ENCODE results near the gene FBN2.

- PRO-cap, result no peak
These were observed at the start of gene FBN2 for GRCh38 chr5:128538077-128538870. Gene FBN2 (minus strand): TSS chr5:128538245.

GRCh38 chr5:129440348-129441102, 19.6 kb upstream of the ADAMTS19 start:
- PRO-cap, result no peak

- PRO-cap, result no peak
These were observed 2.0 kb downstream of the ADAMTS19 start for GRCh38 chr5:129461987-129462627.

- PRO-cap, result no peak
These were observed 1.5 kb upstream of the CHSY3 start for GRCh38 chr5:129902680-129903161.

GRCh38 chr5:131171456-131171895, 732 bp downstream of the LYRM7 start:
- PRO-cap, result no peak

- PRO-cap, result no peak
These were observed 18.6 kb upstream of the CDC42SE2 start for GRCh38 chr5:131245211-131245615.

- PRO-cap, result no peak
These were observed 72.9 kb downstream of the CDC42SE2 start for GRCh38 chr5:131336697-131337288.

DNA sequence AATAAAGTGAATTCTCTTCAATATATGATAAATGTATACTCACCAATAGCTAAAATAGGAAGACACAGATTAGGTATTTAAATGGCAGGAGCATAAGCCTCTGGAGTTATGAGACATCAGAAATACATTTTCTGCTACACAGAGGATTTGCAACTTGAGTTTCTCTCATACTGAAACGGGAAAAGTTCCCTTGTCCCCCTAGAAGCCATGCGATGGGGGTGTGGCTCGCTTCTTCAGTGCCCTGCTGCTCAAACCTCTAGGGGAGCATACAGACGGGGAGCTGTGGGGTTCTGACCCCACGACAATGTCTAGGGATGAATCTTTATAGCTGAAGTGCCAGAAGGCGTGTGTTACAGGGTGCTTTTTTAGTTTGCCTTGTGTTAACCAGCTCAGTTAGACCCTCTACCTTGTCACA, 97.4 kb downstream of the CDC42SE2 start:
- PRO-cap, result no peak

DNA sequence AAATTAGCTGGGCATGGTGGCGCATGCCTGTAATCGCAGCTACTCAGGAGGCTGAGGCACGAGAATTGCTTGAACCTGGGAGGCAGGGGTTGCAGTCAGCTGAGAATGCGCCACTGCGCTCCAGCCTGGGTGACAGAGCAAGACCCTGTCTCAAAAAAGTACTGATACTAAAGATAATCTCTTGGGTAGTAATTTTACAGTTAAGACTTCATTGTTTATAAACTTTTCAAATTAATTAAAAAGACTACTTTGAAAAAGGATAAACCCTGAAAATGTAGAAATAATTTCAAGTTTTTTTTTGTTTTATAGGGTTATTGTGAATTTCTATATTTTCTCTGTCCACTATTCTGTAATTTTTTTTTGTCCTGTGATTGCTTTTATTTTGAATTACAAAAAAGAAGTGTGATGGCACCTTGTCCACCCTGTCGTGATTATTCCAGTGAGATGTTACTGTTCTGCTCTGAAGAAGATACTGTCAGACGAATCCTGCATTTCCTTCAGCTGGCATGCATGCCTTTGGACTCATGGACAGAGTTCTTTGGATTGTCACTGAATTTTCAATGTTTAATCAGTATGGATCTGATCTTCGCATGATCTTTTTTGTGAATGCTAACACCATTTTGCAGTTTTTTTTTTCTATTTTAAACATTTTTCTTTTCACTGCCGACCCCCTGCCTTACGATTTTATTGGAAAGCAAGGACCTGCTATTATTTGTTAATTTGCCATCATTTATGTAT, 127.8 kb downstream of the CDC42SE2 start:
- PRO-cap, result no peak

DNA sequence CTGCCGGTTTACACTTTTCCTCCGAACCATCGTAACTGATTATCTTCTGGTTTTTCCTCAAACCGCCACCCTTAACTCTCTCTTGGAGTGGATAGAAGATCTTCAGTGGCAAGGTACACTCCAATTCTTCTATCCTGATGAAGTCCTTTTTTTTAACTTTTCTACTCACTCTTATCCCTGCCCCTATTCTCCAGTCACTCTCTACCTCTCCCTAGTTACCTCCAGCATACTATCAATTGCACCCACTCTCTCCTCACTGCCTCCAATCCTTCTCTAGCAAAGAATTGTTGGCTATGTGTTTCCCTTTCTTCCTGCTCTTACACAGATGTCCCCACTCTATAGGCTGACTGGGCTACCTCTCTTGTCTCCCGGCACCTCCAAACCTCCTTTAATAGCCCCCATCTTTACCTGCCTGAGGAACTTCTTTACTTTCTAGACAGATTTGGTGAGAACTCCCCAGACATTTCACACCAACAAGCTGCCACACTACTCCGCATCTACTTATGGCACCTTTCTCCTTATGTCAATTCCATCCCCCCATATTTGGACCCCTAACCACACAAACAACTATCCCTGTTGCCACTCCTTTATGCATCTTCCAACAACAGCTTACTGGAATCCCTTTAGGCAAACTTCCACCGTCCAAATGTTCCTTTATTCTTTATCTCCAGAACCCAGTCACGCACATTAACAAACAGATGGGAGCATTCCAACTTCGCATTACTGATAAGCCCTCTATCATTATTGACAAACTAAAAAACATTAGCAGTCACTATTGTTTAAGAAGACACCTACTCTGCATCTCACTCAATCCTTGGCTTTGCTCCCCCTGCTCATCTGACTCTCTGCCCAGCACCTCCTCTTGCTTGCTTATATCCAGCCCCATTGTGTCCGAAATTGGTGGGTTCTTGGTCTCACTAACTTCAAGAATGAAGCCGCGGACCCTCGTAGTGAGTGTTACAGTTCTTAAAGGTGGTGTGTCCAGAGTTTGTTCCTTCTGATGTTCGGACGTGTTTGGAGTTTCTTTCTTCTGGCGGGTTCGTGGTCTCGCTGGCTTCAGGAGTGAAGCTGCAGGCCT, 56.6 kb downstream of the RAPGEF6 start:
- PRO-cap, result no peak

GRCh38 chr5:131635279-131636288, 555 bp upstream of the RAPGEF6 start:
- PRO-cap, result bidirectional peak, plus-strand start at chr5:131635393, minus-strand start at chr5:131635213; unidirectional peak, plus-strand start at chr5:131635605

DNA sequence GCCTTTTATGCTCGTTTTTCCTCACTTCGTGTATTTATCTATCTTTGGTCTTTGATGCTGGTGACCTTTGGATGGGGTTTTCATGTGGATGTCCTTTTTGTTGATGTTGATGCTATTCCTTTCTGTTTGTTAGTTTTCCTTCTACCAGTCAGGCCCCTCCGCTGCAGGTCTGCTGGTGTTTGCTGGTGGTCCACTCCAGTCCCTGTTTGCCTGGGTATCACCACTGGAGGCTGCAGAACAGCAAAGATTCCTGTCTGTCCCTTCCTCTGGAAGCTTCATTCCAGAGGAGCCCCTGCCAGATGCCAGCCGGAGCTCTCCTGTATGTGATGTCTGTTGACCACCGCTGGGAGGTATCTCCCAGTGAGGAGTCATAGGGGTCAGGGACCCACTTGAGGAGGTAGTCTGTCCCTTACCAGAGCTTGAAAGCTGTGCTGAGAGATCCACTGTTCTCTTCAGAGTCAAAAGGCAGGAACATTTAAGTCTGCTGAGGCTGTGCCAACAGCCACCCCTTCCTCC, 68.0 kb downstream of the FNIP1 start:
- PRO-cap, result no peak

GRCh38 chr5:132252910-132253469, 4.5 kb upstream of the PDLIM4 start:
- PRO-cap, result no peak

DNA sequence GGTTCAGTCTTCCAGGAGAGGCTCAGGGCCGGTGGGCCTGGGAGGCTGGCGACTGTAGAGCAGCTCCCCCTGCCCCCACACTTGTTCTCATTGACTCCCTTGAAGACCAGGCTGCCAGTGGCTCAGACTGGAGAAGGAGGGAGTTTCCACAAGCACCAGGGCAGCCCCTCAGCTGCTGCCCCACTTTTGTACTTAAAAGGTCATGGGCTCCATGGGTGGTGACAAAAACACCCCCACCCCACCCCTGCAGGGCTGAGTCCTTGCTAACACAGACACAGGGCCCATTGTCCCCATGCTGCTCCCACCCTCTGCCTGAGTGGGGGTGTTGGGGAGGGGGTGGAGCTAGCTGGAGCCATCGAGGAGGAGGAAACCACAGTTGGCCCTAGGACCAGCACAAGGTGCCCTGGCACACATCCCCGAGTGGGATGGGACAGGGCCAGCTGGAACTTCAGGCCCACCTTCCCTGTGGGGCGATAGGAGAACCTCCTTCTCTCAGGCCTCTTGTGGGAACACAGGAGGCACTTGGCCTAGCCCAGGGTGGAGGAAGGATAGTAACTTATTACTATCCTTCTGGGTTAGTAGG, 10.6 kb downstream of the PDLIM4 start:
- PRO-cap, result no peak

DNA sequence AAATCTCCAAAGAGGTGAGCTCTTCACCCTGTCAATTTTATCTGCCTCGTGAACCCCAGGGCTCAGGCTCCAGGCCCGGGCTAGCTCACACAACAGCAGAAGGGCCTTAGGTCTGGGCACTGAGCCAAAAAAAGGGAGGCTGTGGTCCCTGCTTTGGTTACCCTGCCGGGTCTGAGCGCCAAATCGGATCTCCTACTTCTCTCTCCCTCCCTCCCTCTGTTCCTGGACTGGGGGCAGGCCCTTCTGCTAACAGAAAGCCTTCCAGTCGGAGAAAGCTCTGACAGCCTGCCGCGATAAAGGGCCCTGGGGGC, 1.0 kb upstream of the SLC22A4 start:
- PRO-cap, result no peak

GRCh38 chr5:132295719-132296619, 1.8 kb downstream of the SLC22A4 start:
- PRO-cap, result no peak

GRCh38 chr5:132377048-132377566, 7.6 kb downstream of the SLC22A5 start:
- PRO-cap, result no peak

DNA sequence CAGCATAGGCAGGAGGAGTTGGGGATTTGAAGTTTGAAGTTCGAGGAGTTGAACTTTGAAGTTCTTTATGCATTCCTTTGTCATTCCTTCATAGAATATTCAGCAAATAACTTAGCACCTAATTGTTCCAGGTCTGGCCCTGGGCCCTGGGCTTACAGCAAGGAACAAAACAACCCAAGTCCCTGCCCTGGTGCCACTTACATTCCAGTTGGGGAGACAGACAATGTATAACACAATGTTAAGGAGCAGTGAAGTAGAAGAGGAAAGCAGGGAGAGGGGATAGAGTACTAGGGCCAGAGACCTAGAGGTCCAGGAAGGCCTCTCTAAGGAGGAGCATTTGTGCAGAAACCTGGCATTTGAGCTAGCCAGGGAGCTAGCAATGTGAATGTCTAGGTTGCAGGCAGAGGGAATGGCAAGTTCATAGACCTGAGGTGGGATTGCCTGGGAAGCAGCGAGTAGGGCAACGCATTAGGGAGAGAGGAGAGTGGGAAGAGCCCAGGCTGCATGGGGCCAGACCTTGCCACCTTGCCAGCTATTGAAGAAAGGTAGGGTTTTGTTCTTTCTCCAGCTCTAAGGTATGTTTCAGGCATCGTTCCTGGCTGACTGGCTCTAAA, 53.8 kb downstream of the SLC22A5 start:
- PRO-cap, result no peak

- PRO-cap, result no peak
These were observed 57.2 kb downstream of the SLC22A5 start for GRCh38 chr5:132426473-132427341.

DNA sequence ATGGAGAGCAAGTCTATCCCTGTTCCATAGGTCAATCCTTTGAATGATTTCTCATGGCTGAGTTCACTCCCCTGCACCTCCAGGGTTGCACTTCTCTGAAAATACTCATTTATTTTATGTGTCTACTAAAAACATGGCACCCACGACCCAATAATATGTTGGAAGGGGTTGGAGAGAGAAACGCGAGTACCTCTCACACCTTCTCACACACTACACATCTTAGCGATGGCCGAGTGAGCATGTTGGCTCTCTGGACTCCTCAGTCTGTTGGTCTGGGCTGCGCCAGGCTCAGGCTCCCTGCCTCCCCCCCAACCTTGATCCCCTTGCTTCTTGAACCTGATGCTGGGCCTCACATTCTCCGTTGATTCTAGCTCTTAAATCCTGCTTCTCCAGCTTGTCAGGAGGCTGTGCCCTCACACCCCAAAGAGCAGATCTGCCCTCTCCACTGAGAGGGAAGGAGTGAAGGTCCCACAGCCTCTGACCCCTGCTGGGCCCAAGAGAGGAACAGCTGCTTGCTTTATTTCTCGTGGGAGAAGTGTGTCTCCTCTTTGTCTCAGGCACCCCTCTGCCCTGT, 28.0 kb downstream of the IRF1 start:
- PRO-cap, result no peak